GM12892 (cell line): ENCODE measurements around a stretch of chr6.

- RRBS: no CpG with 5 or more reads among the region's 4 CpGs
Measured at GRCh38 chr6:57423611-57424099, 106.2 kb downstream of the PRIM2 start.

- RRBS: no CpG with 5 or more reads among the region's 2 CpGs
Measured at GRCh38 chr6:57432278-57432706, 114.9 kb downstream of the PRIM2 start.

GRCh38 chr6:63441056-63442102 lies 121.6 kb upstream of the LGSN start:
- RRBS: no CpG with 5 or more reads among the region's 30 CpGs

DNA sequence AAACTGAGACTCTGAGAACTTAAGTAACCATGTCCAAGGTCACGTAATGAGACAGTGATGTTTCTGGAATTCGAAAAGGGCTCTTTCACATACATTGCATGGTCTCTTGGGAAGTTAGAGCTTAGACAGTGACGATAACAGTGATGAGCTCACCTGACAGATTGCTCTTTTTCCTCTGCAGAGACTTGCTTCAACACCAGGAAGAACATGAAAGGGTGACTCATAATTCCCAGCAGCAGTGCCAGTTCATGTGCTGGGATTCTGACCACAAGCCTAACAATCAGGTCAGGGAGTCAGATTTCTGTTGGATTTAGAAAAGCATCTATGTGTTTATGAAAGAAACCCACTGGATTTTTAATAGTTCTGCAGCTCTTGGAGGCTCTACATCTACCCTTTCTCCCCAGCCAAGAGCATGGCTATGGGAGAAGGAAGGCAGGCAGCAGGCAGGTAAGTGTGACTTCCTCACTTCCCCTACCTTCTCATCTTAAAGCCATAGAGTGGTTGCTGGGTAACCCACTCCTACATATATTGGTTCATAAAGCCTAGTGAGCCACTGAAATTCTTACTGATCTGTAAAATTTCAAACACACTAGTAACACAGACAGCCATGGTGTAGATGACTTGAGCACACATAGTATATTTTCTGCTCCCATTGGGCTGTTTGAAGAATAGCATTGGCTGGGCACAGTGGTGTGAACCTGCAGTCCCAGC lies 44.5 kb upstream of the PTP4A1 start:
- RRBS: no CpG with 5 or more reads among the region's 3 CpGs

DNA sequence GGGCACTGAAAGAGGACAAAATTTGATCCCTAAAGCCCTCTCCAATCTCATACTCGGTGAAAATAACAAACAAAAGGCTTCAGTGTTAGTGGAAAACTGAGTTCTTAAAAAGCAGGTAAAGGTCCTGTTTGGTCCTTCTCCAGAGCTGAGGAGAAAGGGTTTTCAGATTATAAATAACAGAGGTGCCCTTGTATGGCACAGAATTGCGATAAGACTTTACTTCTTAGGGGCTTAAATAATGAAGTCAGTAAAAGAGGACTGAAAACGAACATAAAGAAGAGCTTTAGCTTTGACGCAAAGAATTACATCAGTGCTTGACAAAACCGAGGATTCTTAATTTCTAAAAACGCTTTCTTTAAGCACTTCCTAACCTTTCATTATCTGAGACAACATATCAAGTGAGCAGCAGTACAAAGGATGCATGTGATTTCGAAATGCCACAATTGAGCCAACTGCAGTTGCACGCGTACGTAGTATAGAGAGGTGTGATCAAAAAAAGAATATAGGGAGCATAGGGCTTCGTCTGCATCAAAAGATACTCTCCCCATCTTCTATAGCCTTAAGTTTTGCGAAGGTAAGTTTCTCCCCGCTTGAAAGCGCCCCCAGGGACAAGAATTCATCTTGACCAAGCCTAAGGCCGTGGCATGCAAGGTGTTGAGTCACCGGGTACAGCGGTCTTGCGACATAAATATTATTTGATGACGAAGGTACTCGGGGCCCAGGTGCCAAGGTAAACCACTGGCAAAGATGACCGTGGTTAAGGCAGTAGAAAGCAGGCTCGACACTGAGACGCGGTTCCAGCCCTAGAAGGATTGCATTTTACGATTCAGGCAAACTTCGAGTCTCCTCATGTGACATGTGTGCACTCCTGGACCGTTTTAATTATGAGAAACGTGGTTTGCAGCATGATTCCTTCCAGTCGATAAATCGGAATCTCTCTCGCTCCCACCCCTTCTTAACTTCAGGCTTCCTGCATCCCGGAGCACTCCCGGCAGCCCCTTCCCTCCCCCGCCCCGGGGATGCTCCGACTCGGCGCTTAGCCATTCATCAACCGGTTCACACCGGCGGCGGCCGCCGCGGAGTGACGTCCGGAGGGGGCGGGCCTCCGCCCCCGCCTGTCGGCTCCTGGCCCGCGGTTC lies 642 bp upstream of the PTP4A1 start:
- RRBS: 1% methylated on average over 5 of the region's 53 CpGs

DNA sequence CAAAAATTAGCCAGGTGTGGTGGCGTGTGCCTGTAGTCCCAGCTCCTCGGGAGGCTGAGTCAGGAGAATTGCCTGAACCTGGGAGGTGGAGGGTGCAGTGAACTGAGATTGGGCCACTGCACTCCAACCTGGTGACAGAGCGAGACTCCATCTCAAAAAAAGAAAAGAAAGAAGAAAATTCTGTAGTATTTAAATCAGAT lies 622.0 kb upstream of the EYS start:
- RRBS: no CpG with 5 or more reads among the region's 3 CpGs

DNA sequence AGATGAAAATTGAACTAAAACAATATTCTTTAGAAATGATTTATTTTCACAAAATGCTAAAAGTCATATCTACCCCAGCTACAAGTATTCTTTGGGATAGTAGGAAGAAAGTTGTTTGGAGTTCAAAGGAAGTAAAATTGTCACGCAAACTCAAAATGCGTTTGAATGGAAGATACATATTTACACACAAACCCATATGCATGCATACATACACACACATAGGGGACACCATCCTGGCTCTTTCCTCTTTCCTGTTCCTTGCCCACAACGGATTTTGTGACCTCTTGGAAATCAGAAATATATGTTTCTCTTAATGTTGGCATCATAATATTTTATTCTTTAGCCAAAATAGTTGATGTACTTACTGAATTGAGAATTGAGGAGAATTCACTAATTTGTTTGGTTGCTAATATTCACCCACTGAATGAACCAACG lies 879.6 kb upstream of the ADGRB3 start:
- RRBS: no CpG with 5 or more reads among the region's 4 CpGs

DNA sequence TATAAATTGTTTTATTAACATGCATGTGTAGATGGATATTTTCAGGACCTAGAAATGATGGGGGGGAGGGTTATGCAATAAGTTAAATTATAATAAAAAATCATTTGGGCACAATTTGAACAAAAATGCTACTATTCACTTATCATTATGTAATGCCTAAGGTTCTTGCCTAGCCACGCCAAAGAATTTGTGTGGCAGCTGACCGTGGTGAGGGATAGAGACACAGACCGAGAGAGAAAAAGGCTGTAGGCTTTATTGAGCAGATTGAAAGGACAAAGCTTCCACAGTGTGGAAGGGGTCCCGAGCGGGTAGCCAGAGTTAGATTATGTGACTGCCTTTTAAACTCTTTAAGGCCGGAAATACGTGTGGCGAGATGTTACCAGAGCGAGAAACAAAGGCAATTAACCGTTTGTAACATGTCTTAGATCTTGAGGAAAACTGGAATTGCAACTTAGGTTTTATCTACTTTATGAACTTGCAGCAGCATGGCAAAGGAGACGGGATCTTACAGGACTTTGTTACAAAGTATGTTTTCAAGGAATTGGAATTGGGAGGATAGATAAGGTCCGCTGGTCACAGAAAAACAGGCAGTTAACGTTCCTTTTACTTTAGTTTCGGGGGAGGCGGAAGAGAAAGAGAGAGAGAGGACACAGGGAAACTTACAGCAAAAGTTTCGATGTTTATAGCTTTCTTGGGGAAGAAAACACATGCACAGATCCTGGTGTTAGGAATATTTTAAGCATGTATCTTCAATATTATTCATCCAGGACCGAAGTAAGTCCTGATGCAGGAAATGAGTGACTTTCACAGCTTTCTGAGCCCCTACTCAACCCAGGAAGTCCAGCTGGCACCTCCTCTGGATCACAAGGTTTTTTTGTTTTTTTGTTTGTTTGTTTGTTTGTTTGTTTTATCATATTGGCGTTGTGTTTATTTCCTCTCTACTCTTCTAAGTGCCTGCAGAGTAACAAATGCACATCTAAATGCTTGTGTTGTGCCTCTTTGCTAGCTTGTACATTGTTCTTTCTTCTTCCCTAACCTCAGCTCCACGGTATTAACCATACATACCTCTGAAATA lies 594.7 kb upstream of the ADGRB3 start:
- RRBS: no CpG with 5 or more reads among the region's 19 CpGs

GRCh38 chr6:68634267-68635227 lies 535 bp upstream of the ADGRB3 start:
- RRBS: 1% methylated on average over 20 of the region's 73 CpGs

- RRBS: no CpG with 5 or more reads among the region's 6 CpGs
Measured at GRCh38 chr6:71403409-71403823, 114.8 kb downstream of the OGFRL1 start.

- RRBS: no CpG with 5 or more reads among the region's 5 CpGs
Measured at GRCh38 chr6:71411806-71413154, 123.7 kb downstream of the OGFRL1 start.

DNA sequence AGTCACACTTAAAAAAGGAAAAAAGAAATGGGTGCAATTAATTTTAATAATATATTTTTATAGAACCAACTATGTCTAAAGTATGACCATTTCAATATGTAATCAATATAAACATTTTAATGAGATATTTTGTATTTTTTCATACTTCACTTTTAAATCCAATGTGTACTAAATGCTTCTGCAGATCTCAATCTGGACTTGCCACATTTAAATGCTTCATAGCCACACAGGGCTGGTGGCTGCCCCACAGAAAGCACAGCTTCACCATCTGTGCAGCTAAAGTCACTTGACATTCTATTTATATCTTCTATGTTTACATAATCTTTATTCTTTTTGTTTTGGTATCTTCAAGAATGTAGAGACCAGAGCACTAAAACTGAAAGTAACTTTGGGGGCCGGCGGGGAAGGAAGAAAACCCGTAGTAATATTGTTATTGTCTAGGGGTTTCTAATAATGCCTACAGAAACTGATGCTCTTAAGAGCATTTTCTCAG lies 207.3 kb downstream of the OGFRL1 start:
- RRBS: no CpG with 5 or more reads among the region's 3 CpGs

- RRBS: no CpG with 5 or more reads among the region's 4 CpGs
Measured at GRCh38 chr6:72216120-72216862, 329.9 kb downstream of the RIMS1 start.

- RRBS: no CpG with 5 or more reads among the region's 3 CpGs
Measured at GRCh38 chr6:72217967-72218479, 331.7 kb downstream of the RIMS1 start.

DNA sequence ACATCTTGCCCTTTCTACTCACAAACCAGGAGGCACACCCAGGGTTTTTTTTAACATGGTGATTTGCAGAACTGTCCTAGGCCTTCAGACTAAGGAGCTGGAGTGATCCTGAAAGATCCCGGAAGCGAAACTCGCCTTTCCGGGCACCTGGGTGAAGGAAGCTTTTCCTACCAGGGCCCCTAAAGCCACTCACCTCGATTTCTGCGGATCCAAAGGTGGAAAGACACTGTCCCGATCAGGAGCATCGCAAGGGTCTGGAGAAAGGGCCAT lies 44.8 kb downstream of the DPPA5 start:
- RRBS: no CpG with 5 or more reads among the region's 8 CpGs

DNA sequence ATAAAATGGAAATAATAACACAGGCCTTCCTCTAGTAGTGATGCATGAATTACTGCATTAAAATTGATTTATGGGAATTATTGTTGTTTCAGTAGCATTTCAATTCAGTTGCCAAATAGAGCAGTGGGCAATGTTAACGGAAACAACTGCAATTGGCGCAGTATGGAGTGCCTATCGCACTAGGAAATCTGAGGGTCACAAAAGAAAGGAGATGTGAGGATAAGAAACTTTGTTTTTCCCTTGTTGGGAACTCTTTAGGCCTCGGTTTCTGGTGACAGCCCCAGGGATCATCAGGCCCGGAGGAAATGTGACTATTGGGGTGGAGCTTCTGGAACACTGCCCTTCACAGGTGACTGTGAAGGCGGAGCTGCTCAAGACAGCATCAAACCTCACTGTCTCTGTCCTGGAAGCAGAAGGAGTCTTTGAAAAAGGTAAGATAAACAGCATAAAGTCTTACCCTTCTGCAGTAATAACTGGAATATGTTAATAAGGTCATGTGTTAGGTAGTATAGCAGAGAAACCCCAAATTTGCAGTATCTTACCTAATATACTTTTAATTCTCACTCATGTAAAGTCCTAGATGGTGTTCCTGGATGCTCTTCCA lies 1.2 kb downstream of the CD109 start:
- RRBS: no CpG with 5 or more reads among the region's 6 CpGs

DNA sequence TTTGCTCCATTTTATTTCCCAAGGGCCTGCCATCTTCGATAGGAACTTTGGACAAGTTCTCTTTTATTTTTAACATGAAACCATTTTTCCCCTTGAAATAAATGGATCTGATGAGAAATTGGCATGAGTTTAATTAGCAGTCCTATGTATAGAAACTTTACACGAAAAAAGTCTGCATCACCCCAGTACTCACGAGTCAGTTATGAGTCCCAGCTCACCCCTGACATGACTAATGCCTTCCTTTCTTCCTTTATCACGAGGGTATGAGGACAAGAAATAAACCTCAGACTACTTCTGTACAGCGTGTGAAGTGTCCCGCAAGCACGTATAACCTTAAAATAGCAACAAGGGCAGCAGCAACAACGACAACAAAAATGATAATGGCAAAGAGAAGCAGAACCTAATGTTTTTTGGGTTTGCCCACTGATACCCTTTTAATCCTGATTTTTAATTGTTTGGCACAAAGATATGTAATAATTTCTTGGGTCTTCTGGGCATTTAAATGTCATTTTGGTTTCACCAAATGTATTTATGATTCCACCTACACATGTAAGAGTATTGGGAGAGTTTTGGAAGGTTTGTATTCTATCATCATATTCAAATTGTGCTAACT lies 26.7 kb downstream of the CD109 start:
- RRBS: no CpG with 5 or more reads among the region's 8 CpGs

- RRBS: no CpG with 5 or more reads among the region's 2 CpGs
Measured at GRCh38 chr6:73798476-73799135, 102.6 kb downstream of the CD109 start.